HTERT-HM (cell line): ENCODE measurements around the genes CYB5R2 and AKIP1.

GRCh38 chr11:7571893-7572797 is 58.3 kb downstream of the PPFIBP2 start:
- RRBS, result no CpG with 5 or more reads among the region's 5 CpGs

DNA sequence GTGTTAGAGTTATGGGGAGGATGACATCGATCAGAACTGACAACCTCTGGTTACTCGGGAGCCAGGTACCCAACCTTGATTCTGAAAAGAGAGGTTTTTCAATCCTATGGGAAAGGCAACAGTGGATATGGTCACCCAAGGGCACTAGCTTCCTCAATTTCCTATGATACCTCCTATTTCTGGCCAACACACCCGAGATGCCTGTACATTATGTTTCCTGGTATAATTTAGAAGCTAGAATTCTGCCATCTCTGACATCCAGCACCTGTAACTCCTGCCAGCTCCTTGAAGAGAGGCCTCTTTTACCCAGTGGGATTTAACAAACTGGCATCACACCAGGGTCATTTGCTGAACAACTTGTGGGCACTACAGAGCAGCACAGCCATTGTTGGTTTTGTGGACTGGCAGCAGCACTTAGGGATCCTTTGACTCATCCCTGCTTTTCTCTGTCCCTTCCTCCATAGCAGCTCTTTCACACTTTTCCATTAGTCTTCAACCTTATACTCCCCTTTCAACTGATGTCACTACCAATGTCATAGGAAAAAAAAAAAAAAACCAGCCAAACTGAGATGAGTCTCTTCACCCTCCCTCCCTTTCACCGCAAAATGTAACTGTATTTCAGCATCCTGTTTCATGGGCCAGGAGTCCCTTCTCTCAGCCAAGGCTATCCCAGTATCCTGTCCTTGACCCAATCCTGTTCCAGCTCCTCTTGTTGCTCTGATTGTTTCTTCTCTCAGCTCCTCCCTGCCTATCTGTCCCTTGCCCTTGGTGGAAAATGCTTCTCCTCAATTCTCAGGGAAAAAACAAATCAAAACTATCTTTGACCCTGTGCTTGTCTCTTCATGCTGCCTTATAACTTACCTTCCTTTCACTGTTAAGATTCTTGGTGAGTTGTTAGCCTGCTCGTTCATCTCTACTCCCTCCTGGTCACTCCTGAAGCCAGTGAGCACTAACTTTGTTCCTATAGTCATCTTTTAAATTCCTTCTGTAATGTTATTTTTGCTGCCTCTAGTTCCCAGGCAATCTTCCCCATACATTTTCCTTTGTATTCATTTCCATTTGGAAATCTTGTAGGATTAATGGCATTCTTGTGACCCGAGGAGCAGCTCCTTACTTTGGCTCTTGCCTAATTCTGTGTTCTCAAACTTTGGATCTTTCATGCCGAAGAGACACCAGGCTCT is 68.8 kb downstream of the PPFIBP2 start:
- RRBS, result no CpG with 5 or more reads among the region's 7 CpGs

DNA sequence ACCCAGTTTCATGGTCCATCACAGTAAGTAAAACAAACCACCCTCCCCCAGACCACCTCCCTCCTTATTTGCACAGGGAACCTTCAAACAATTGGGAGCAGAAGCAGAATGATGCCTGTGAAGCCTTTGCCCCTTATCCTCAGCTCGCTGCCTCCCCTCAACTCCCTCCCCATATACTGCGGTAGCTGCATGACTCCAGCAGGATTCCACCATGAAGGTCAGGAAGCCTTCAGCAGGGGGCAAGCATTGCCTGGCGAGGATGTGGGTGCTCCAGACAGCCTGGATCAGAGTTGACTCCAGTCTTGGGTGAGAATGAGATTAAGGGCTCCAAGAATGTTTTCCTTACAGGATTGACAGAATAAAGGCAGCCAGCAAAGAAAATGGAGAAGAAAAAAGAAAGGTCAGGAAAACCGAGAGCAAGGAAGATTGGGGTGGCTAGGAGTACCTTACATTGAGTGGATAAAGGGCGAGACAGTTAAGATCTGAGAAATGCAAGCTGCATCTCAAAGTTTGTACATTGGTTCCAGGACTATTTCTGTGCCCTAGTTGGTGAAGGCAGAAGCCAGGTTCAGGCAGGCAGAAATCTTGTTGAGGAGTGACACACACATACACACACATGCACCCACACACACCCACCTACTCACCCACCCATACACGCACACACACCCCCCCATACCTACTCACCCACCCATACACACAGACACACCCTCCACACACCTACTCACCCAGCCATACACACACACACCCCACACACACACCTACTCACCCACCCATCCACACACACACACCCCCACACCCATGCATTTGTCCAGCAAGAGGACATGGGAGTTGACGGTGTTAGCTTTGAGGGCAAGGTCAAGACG is 69.3 kb downstream of the CYB5R2 start:
- RRBS, result no CpG with 5 or more reads among the region's 8 CpGs

GRCh38 chr11:7643091-7643735 is 30.1 kb downstream of the CYB5R2 start:
- RRBS, result no CpG with 5 or more reads among the region's 4 CpGs

DNA sequence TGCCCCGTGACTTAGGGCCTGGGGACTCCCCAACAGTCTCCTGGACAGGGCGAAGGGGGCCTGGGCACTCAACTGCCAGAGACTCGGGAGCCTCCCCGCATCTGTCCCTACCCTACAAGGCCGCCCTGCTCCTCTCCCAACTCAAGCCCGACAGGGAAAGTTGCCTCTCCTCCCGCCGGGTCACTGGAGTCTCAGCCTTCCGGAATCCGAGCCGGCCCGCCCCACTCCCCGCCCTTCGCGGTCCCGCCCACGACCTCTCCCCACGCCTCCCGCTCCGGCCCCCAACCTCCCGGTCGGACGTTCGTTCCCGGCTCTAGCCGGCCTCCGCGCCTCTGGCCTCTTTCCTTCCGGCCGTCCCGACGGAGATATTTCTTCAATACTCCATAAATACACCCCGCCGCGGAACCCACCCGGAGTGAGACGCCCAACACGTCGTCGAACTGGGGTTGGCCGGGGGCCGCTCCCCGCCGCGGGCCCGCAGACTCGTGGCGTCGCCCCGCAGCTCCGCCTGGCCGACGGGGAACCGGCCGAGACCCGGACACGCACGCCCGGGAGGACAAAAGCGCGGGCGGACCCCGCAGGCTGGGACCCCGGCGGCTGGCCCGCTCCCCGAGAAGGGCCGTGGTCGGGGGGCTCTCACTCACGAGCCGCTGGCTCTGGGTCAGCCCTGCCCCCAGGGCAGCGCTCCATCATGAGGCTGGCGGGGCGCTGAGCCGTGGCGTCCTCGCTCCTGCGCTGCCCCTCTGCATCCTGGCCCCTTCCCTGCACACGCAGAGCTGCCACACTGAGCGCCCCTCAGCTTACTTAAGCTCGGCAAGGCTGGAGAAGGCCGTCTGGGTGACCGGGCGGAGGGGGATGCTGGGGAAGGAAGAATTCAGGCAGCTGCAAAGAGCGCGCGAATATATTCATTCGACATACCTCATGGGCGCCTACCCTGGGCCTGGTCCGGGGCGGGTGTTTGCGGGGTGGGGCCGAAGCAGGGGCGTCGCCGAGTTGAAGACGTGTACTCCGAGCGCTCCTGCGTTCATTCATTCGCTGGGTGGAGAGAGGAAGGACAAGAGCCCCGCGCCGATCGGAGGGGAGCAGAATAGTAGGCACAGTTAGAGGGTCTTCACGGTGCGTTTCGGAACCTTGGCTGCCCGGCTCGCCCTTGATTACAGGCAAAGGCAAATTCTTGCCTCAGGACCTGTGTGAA is at the start of gene CYB5R2:
Gene CYB5R2, minus strand, starts transcription at position 193 of the 1,195 bp plus-strand sequence.
- RRBS, result 4% methylated on average over 45 of the region's 110 CpGs

- RRBS, result no CpG with 5 or more reads among the region's 1 CpG
Measured at GRCh38 chr11:7896569-7896893, 34.5 kb downstream of the OR10A6 start.

DNA sequence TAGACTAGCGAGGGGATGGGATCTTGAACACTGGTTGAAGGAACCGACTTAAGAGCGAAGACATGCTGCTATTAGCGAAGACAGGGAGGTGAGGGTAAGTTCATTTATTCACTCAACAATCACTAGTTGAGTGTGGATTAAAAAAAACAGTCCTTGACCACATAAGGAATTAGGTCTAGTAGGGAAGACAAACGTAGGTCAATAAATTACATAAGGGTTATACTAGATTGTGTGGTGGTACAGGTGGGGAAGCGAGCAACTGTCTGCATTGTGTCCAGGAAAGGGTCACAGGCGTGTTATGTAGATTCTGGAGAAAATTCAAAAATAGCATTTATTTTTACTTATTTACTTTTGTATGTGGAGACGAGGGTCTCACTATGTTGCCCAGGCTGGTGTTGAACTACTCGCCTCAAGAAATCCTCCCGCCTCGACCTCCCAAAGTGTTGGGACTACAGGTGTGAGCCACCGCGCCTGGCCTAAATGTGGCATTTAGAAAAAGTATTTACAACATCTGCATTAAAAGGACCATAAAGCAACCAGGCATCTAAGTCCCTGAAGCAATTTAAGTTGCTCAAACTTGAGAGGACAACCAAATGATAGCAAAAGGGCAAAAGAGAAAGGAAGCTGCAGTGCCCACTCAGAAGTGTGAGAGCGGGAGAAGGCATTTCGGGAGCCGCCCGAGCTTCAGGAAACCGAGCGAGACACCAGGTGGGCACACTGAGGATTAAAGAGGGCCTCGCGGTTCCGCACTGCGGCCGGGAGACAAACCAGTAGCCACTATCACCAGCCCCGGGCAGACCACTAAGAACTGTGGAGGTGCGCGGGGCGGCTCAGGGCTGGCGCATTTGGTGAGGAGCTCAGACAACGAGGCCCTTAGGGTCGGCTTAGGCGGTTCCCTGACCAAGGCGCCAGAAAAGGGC is 620 bp downstream of the TRIM66 start:
- RRBS, result no CpG with 5 or more reads among the region's 33 CpGs

- RRBS, result no CpG with 5 or more reads among the region's 18 CpGs
Measured at GRCh38 chr11:8708799-8709758, 26.5 kb downstream of the RPL27A start.

DNA sequence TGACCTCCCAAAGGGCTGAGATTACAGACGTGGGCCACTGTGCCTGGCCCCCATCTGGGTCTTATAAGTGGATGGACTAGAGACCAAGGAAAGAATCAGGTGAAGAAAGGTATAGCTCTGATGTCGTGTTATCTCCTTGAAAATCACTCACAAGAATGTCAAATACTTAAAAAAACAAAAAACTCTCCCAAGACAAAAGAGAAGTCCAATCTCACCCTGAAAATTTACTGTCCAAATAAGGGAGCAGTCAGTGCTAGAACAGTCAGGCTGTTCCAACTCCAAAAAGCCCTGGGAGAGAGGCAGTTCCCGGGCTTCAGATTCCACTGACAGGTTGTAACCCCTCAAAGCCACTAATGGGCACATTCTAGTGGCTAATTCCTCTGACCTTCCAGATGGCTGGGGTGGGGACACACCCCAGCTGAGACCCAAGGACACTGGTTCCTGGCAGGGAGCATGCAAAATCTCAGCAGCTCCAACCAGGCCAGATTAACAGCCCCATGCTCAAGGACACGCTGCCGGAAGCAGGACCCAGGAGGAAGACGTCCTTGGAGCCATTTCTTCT is 35.3 kb downstream of the DENND2B start:
- RRBS, result no CpG with 5 or more reads among the region's 6 CpGs

- RRBS, result no CpG with 5 or more reads among the region's 2 CpGs
Measured at GRCh38 chr11:8799287-8799734, 11.2 kb downstream of the DENND2B start.

- RRBS, result under 1% methylated on average over 3 of the region's 6 CpGs
Measured at GRCh38 chr11:8810224-8810563, 280 bp downstream of the DENND2B start.

DNA sequence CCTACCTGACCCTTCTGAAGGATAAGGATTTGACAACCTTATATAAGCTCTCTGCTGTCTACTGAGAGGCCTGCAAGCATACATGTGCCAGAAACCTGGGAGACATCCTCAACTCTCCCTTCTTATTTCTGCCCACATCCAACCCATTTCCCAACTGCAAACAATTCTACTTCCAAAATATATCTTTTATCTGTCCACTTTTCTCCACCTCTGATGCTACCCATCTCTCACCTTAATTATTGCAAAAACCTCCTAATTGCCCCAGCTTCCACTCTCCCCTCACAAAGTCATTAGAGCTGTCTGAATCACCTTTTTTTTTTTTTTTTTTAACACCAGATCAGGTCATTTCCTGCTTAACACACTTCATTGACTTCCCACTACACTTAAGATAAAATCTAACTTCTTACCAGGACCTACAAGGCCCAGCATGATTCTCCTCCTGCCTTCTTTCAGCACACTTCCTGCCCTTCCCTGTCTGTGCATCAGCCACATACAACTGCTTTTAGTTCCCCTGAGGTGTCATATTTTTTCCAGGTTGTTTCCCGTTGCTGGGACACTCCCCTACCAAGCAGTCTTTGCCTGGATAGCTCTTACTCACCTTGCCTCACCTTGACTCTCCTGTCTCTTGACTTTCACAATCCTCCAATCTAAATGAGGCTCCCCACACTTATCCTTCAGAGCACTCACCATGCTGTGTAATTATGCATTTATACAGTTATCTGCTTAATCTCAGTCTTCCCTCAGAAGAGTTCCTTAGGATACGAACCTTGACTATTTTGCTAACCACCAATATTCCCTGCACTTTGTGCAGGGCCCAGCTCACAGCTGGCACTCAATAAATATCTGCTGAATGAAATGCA is 3.7 kb upstream of the DENND2B start:
- RRBS, result no CpG with 5 or more reads among the region's 2 CpGs

DNA sequence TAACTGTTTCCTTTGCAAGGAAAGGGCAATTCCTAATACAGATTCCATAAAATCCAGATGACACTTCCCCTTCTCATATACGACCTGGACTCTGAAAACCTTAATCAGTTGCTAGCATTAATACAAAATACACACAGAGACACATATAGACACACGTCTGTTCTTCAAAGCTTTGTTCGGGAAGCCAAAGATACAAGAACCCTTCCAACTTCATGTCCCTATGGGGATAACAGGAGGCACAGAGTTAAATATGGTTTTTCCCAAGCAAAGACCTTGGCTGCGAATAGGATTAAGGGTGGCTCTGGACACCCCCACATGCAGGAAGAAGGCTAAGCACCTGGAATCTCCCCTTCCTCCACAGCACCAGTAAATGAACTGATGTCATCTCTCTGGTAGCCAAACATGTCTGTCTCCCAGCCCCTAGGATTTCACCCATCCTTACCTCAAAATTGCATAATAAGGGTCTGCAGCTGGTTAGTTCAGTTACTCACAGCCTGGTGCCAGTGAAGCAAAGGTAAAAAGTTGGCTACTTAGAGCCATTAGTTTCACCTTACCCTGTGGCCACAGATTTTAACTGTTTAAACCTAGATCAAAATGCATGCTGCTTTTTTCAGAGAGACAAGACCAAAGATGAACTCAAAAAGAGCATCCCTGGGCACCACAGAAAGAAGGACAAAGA is 23.1 kb upstream of the DENND2B start:
- RRBS, result no CpG with 5 or more reads among the region's 4 CpGs

DNA sequence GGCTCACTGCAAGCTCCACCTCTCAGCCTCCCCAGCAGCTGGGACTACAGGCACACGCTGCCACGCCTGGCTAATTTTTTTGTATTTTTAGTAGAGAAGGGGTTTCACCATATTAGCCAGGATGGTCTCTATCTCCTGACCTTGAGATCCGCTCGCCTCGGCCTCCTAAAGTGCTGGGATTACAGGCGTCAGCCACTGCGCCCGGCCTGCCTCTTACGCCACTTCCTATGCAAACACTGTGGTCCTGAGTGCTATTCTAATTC is 47.7 kb upstream of the AKIP1 start:
- RRBS, result no CpG with 5 or more reads among the region's 9 CpGs

GRCh38 chr11:8910709-8911932 is at the start of gene AKIP1:
AKIP1 (plus strand) TSS chr11:8911189.
- RRBS, result 2% methylated on average over 14 of the region's 91 CpGs

DNA sequence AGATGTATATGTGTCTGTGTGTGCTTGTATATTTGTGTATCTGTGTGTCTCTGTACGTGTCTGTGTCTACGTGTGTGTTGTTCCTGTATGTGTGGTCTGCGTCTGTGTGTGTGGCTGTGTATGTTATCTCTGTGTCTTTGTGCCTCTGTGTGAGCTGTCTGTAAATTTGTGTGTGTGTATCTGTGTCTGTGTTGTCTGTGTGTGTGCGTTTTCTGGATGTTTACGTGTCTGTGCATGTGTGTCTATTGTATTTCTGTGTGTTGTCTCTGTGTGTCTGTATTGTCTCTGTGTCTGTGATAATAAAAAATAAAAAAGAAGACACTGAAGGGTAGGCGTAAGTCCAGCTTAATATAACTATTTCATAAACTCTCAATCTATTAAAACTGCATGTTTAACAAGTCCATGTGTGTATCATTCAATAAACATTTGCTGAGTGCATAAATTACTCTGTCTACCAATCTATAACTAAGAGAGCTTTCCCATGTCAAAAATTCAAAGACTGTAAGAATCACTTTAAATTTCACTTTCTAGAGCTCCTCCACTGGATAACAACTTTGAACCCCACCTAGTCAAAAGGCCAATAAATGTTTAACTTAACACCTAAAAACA is 79.4 kb downstream of the DENND5A start:
- RRBS, result no CpG with 5 or more reads among the region's 6 CpGs

DNA sequence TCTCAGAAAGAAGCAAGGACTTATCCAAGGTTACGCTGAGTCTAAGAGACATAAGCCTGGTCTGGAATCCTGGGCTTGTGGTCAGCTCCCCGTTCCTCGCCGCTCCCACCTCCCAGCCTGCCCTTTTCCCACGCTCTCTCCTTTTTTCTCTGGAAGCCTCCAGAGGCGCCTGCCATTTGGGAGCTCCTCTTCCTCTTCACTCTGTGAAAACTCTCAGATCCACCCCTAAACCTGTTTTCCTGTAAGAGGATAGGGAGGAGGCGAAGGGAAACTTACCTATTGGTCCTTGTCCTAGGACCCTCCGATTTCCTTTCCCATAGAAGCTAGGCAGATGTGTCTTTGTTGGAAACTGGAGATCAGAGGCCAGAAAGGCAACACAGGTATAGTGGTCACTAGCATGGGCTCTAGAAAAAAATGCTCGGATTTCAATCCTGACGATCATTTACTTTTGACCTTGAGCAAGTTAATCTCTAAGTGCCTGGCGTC is 739 bp upstream of the DENND5A start:
- RRBS, result no CpG with 5 or more reads among the region's 11 CpGs

- RRBS, result no CpG with 5 or more reads among the region's 1 CpG
Measured at GRCh38 chr11:9308373-9308908, 6.0 kb downstream of the TMEM41B start.

DNA sequence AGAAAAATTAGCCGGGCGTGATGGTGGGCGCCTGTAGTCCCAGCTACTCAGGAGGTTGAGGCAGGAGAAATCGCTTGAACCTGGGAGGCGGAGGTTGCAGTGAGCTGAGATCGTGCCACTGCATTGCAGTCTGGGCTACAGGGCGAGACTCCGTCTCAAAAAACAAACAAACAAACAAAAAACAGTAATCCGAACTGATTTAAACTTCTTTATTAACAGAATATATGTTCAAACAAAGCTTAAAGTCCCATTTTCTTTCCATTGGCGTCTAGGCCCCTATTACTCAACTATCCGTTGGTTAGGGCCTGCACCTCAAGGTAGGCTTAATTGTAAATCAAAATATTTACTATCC is 1.5 kb upstream of the ZNF143 start:
- RRBS, result no CpG with 5 or more reads among the region's 11 CpGs

DNA sequence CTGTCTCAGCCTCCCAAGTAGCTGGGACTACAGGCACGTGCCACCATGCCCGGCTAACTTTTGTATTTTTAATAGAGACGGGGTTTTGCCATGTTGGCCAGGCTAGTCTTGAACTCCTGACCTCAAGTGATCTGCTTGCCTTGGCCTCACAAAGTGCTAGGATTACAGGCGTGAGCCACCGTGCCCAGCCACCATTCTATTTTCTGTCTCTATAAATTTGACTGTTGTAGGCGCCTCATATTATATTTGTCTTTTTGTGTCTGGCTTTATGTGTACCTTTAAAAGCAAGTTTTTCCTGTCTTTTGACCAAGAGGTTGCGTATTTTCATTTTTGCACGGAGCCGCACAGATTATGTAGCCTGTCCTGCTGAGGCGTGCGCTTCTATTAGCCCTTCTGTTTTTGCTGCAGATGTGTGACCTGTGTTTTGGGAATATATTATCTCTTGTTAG is 40.5 kb upstream of the WEE1 start:
- RRBS, result no CpG with 5 or more reads among the region's 11 CpGs